OVCAR3 (cell line): ENCODE data around the gene RSKR.

DNA sequence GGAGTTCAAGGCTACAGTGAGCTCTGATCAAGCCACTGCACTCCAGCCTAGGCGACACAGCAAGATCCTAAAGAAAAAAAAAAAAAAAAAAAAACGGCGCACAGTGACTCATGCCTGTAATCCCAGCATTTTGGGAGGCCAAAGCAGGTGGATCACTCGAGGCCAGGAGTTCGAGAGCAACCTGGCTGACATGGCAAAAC lies 19.0 kb downstream of the KCNJ12 start:
- RRBS: no CpG with 5 or more reads among the region's 5 CpGs

DNA sequence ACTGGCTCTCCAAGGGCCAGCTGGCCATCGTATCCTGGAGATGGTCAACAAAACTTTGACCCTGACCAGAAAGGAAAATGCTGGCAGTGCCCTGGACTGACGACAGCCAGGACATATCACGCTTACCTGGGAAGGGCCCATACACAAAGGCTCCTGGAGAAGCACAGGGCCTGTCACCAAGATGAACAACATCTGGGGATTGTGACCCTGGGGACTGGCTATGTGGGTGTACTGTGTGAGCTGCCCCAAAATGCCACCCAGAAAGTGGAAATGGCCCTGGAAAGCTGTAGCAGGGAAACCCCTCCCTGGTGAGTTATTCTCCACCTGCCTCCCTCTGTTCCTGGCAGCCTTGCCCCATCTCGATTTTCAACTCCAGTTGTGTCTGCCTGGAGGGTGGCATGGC lies 117.6 kb upstream of the KCNJ18 start:
- RRBS: no CpG with 5 or more reads among the region's 4 CpGs

GRCh38 chr17:21680959-21681556 lies 11.3 kb upstream of the KCNJ18 start:
- RRBS: no CpG with 5 or more reads among the region's 38 CpGs

DNA sequence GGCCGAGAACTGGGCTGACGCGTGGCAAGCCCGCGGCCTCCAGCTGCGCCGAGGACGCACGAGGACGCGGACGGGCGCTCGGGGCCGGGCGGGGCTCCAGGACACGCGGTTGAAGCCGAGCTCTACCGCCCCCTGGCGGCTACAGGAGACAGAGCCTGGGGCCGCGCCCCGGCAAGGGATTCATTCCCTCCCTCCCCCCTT lies 78.7 kb downstream of the KCNJ18 start:
- RRBS: no CpG with 5 or more reads among the region's 24 CpGs

- RRBS: no CpG with 5 or more reads among the region's 72 CpGs
Measured at GRCh38 chr17:21841844-21842383, 149.6 kb downstream of the KCNJ18 start.

DNA sequence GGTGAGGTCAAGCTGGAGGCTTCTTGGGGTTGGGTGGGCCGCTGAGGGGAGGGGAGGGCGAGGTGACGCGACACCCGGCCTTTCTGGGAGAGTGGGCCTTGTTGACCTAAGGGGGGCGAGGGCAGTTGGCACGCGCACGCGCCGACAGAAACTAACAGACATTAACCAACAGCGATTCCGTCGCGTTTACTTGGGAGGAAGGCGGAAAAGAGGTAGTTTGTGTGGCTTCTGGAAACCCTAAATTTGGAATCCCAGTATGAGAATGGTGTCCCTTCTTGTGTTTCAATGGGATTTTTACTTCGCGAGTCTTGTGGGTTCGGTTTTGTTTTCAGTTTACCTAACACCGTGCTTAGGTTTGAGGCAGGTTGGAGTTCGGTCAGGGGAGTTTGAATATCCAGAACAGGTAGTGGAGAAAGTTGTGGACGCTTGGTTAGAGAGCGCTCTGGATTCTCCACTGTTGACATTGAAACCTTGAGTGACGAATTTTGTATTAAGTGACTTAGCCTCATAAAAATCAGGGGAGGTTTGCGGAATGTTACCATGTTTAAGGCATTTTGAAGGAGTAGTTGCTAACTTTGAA lies 511.2 kb downstream of the KCNJ18 start:
- RRBS: no CpG with 5 or more reads among the region's 25 CpGs

GRCh38 chr17:22521275-22521738 lies 829.0 kb downstream of the KCNJ18 start:
- RRBS: no CpG with 5 or more reads among the region's 12 CpGs

- RRBS: no CpG with 5 or more reads among the region's 39 CpGs
Measured at GRCh38 chr17:26731459-26731854, 562.5 kb upstream of the WSB1 start.

- RRBS: no CpG with 5 or more reads among the region's 58 CpGs
Measured at GRCh38 chr17:26774788-26775229, 519.1 kb upstream of the WSB1 start.

DNA sequence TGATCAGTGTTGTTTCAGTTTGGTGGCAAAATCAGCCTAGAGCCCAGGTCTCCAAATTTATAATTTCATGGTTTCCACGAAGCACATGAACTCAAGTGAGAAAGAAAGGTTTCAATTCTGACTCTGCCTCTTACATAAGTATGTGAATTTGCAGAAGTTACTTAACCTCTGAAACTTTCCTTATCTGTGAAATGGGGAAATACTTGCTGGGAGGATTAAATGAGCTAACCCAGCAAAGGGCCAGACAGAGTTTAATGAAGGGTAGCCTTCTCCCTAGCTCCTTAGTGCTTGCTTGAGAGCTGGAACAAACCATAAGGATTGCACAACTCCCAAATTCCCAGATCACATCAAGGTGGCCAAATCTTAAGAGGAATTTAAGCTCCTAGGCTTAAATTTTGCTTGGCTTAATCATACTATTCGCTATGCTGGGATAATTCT lies 11.9 kb upstream of the WSB1 start:
- RRBS: no CpG with 5 or more reads among the region's 2 CpGs

- RRBS: no CpG with 5 or more reads among the region's 7 CpGs
Measured at GRCh38 chr17:27323621-27324164, 29.8 kb downstream of the WSB1 start.

DNA sequence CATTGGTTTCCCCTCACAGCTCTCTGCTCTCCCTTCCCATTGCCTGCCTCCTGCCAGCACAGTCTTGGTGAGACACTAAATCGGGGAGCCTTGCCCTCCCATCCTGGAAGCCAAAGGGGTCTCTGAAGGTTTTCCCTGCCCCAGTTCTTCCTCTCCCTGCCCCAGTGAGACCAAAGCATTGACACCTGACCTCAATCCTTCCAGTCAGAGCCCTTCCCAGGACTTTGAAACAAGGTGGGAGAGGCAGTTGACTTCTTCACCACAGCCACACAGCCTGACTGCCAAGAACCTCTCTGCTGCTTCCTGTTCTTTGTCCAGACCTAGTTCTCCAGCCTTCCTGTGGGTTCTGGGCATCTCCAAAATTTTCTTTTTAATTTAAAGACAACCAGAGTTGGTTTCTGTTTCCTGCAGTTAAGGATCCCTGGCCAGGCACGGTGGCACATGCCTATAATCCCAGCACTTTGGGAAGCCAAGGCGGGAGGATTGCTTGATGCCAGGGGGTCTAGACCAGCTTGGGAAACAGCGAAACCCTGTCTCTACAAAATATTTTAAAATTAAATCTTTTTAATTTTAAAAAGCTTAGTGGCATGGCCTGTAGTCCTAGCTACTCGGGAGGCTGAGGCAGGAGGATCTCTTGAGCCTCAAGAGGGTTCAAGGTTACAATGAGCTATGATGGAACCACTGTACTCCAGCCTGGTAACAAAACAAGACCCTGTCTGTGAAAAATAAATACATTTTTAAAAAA lies 50.4 kb downstream of the WSB1 start:
- RRBS: no CpG with 5 or more reads among the region's 5 CpGs

DNA sequence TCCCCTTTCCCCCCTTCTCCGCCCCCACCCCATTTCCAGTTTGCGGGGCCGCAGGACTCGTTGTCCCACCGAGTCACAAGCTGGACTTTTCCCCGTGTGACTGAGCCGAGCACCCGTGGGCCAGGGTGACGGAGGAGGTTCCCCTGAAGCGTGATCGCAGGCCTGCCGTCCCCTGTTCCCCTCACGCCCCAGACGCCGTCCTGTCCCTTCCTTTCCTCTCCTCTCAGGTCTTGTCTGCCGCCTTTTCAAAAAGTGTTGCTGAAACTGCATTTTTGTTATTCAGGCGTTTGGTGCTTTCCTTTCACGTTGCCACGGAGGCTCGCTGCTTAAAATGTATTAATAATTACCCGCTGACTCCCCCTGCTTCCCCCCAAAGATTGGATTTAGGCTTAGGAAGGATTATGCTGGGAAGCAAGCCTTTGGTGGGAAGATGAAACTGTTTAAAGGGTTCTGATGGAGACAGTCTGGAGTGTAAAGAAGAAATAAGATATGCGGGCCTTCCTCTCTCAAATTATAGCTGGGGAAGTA lies 951 bp downstream of the KSR1 start:
- RRBS: no CpG with 5 or more reads among the region's 22 CpGs

GRCh38 chr17:27538332-27538877 lies 82.2 kb downstream of the KSR1 start:
- RRBS: no CpG with 5 or more reads among the region's 8 CpGs

DNA sequence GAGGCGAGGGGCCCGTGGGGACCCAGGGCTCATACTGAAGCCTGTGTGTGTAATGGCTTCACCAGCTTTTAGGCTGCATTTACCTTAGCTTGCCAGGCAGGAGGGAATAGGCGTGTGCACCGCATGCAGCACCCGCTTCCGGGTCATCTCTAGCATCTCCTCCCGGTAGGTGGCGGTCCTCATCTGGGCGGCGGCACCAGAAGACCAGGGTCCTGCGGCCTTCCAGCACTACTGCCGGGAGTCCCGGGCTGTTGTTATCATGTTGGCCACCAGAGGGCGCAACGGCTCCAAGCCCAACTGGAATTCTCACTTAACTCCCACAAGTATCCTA lies 23.6 kb downstream of the LGALS9 start:
- RRBS: 9% methylated on average over 6 of the region's 15 CpGs

DNA sequence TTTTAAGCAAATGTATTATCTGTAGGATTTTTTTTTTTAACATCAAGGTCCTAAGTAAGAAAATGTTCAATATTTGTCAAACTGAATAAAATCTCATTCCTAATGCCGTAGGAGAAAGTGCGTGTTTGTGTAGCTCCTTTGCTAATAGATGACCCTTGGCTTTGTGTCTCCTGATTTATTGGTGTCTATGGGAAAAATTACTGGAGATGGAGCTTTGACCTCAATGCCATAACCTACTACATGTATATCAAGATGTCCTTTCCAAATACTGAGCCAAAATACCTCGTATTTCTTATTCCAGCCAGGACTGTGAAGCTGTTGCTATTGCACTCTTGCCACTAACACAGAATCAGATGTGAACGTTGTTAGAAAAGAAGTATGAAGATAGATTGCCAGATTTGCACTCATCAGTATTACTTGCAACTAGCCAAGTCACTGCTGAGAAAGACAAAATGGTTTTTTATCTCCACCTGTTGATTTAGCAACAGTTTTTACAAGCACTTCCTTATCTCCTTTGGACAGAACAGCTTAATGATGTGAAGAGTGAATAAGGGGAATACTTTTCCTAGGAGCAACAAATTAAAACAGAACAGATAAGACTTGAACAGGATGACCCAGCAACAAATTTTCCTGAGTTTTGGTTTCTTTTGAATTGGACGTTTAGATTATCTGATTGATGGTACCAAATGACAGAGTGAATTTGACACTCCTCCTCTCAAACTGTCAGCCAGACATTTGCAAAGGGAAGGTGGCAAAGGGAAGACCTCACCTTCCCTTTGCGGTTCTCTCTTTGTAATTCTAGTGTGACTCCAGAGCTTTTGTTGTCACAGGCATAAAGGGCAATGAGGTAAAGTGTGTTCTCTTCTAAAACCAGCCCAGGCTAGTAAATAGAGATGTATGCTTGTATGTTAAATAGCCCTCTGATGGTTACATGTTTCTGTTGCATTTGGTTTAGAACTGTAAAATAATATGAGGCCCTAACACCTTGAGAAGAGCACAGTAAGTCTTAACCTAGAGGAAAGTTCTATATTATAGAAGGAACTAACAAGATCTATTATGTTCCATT lies 130.6 kb downstream of the NLK start:
- RRBS: no CpG with 5 or more reads among the region's 6 CpGs

DNA sequence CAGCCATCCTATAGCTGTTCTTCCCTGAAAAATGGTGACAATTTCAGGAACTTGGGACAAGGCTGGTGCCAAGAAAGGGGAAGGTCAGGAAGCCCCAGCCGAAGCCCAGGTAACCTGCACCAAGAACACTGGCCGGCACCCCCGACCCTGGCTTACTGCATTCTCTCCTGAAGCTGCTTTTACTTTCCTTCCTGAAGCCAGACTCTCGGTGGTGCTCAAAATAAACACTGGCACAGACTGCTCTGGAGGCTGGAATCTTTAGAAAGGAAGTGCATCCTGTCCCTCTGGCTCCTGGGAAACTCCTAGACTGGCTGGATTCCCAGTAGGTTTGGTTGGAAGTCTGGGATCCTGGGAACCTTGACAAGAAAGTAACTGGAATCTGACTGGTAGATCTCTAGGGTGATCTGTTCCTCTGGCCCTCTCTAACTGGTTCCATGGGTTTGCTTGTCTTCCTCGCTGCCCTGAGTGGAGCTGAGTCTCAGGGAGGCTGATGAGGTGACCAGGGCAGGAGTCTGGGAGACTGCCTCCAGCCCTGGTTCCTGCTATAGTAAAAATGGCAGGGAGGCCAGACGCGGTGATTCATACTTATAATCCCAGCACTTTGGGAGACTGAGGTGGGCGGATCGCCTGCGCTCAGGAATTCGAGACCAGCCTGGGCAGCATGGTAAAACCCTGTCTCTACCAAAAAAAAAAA lies 3.0 kb downstream of the TNFAIP1 start:
- RRBS: no CpG with 5 or more reads among the region's 11 CpGs

- RRBS: no CpG with 5 or more reads among the region's 25 CpGs
Measured at GRCh38 chr17:28367816-28368830, 2.0 kb downstream of the VTN start.

DNA sequence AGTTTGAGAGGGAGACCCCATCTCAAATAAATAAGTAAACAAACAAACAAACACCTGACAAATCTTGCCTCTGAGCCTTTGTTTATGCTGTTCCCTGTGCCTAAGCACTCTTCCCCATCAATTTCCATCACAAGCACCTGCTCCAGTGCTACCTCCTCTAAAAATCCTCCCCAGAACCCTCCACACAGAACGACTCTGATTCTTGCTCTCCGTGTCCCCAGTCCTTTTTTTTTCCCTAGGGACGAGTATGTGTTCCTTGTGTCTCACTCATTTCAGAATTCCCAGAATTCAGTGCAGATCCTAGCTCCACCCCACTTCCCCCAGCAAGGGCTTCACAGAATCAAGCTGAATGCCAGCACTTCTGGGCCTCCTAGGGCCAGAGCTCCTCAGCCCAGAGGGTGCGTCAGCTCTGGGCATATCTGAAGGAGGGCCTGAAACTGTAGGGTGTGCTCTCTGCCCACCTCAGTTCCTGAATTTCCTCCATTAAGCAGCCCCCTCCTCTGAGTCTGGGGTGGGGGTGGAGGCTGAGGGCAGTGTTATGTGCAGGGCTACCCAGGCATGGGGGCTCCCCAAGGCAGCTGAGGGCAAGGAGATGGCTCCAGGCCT lies 6.7 kb downstream of the UNC119 start:
- RRBS: no CpG with 5 or more reads among the region's 4 CpGs

GRCh38 chr17:28614037-28614633 lies at the start of gene RSKR:
TSS of gene RSKR (minus strand) at chr17:28614185.
- RRBS: no CpG with 5 or more reads among the region's 6 CpGs